ENCODE measurements around a stretch of chr3.

DNA sequence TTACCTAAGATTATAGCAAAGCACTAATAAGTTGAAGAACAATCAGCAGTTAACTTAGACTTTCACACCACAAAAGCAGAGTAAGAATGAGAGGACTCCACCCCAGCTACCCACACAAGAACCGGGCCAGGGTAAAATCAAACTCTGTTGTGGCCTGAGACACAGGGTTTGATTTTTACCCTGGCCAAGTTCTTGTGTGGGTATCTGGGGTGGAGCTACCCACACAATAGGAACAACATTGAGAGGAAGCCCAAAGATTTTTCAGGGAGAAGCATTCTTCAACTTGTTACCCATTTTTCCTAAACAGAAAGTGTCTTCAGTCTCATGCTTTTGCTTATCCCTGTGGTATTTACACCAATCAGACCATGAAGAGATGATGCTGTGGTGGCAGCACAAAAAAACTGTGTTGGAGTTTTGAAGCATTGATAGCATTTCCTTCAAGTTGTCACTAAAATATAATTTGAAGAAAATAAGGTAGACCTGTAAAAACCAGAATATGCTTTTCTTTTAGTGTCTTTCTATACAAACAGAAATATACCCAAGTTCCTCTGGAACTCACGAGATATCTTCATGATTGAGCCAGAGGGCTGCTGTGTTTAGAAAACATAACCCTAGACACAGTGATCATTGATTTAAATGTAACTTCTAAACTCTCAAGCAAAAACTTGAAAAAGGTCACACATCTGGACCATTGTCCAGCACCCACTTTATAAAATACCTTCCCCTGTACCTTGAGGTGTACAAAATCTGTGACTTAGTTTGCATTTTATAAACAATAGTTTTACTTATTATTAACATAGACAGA is 25.5 kb downstream of the CPOX start:
- PRO-cap = no peak
- RAMPAGE, long total RNA, 4 experiments = no peak in any of the 4 experiments

DNA sequence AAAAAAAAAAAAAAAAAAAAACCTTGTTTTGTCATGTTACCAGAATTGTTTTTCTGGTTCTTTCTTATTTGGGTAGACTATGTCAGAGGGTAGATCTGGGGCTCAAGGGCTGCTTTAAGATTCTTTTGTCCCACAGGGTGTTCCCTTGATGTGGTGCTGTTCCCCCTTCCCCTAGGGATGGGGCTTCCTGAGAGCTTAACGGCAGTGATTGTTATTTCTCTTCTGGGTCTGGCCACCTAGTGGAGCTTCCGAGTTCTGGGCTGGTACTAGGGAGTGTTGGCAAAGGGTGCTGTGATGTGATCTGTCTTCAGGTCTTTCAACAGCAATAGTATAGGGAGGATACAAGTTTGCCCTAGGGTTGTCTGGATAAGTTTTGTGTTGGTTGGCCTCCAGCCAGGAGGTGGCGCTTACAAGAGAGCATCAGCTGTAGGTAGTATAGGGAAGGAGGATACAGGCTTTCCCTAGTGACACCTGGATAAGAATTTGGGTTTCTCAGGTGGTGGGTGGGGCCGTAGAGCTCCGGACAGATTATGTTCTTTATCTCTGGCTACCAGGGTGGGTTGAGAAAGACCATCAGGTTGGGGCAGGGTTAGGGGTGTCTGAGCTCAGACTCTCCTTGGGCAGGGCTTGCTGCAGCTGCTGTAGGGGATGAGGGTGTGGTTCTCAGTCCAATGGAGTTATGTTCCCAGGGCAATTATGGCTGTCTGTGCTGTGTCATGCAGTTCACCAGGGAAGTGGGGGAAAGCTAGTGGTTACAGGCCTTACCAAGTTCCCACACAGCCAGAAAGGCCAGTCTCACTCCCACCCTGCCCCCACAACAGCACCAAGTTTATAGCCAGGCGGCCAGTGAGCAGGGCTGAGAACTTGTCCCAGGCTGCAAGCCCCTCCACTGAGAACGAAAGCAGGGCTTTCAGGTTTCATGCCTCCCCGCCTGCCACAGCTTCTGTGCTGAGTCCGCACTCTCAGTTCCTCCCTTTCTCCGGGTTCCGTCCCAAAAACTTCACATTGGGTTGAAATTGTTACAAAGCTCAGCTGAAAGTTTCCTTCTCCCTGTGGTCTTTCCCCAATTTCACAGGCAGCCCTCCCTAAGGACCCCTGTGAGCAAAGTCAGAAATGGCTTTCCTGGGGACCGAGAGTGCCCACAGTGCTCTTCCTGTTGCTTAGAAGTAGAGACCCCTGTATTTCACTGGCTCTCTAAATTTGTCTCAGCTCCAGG is 19.4 kb upstream of the CPOX start:
- PRO-cap = no peak
- RAMPAGE, long total RNA, 4 experiments = no peak in any of the 4 experiments

DNA sequence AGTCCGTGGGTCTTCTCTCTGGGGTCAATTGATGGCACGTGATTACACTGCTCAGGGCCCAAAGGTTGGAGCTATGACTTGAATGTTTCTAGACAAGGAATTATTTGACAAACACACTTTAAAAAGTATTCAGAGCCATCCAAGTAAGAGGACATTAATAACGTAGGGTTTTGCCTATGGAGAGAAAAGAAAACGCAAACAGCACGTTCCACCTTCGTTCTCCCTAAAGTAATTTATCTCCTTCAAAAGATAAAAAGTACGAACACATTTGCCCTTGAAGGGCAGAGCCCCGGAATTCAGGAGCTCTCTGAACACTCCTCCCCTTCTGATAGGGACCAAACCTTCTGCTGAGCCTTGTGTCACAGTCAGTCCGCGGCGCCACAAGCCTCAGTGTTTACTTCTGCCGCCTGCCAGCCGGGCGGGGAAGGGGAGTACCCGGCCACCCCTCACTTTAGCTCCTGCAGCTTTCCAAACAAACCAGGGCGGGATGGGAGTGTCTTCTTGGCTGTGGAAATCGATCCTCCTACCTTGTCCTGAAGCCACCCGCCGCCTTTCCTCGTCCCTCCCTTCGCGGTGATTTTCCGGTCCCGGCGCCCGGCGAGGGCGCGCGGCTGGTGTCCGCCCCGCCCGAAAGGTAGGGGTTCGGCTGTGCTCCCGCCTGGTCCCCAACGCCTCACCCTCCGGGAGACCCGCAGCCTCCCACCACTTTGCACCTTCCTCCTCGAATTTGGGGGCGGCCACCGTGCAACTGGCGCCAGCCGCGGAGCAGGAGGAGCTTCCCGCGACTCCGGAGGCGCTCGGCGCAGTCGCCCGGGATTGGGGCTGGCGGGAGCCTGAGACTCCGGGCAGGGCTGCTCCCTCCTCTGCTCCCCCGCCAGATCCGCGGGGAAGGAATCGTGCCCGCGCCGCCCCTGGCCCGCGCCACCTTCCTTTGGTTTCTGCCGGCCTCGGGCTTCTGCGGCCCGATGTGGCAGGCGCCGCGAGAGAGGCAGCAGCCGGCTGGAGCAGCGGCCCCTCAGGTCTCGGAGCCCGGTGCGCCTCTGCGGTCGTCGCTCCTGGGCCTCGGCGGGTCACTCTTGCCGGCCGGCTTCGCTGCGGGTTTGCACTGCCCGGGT is 30.9 kb upstream of the ST3GAL6 start:
- PRO-cap = unidirectional peak, plus-strand start at position 390 of the sequence
- RAMPAGE, long total RNA, 4 experiments = start-site peak on the plus strand in 1 of 4 experiments, centred at position 894 of the sequence, 6 reads per replicate; start-site peak on the minus strand in 1 of 4 experiments, centred at position 779 of the sequence, 12 reads per replicate

- PRO-cap = no peak
- RAMPAGE, long total RNA, 4 experiments = no peak in any of the 4 experiments
Observed at GRCh38 chr3:98806601-98807532, 43.7 kb downstream of the ST3GAL6 start.

DNA sequence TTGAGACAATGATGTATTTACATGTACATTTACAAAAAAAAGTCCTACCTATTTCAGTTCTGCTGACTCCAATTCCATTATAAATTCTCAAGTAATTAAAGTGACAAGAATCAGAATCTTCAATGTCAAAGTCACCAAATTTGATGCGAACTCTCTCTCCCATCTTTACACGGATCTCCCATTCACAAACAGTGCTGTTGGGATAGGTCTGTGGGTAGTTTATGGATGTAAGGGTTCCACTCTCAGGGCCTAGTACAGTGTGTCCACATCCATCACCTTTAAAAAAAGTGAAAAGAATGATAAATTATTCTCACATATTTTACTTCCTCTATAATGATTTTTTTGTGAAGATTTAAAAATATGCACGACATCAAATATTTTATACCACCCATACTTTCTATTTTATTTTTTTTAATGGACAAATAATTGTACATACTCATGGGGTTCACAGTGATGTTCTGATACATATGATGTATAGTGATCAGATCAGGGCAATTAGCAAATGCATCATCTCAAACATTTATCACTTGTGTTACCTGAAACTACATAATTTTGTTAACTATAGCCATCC is 19.9 kb downstream of the DCBLD2 start:
- PRO-cap = no peak
- RAMPAGE, long total RNA, 4 experiments = no peak in any of the 4 experiments

DNA sequence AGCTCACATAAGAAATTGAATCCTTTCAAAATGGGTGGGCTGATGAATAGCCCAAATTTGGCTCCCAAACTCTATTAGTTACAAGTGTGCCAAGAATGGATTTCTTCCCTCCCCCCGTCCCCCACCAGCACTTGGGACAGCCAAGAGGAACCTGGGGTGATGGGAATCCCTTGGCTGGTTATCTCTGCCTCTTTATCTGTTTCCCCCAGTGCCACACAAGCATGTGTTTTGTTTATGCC is 28.3 kb downstream of the CMSS1 start:
- PRO-cap = no peak
- RAMPAGE, long total RNA, 4 experiments = no peak in any of the 4 experiments

DNA sequence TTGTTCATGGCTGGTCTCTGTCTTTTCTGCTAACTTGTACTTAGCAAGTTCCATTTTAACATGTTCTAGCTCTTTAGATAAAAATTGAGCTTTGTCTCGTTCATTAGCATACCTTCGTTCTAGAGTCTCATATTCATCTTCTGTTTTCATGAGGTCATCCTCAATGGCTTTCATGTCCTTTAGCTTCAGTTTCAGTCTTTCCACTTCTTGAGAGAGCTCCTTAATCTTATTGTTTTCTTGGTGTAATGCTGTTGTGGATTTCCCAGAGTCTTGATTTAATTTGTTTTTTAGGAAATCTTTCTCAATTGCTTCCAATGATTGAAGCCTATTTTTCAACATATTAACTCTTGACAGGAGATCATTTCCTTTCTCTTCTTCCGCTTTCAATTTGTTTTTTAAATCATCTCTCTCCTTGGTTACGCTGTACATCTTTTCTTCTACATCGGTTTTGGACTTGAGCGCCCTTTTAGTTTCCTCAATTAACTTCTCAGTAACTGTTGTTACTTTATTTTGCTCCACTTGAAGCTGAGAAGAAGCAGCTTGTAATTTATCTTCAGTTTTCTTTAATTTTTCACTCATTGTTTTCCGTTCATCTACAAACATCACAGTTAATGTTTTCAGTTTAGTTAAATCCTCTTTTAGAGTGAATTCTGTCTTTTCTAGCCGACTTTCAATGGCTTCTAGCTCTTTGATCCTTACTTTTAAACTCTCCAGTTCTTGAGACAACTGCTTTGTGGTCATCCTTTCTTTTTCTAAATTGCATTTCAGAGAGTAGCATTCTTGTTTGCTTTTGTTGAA is 32.1 kb downstream of the CMSS1 start:
- PRO-cap = no peak
- RAMPAGE, long total RNA, 4 experiments = no peak in any of the 4 experiments

- PRO-cap = no peak
- RAMPAGE, long total RNA, 4 experiments = no peak in any of the 4 experiments
Observed at GRCh38 chr3:99862869-99863736, 45.4 kb downstream of the CMSS1 start.

- PRO-cap = no peak
- RAMPAGE, long total RNA, 4 experiments = no peak in any of the 4 experiments
Observed at GRCh38 chr3:99921012-99921305, 103.3 kb downstream of the CMSS1 start.

DNA sequence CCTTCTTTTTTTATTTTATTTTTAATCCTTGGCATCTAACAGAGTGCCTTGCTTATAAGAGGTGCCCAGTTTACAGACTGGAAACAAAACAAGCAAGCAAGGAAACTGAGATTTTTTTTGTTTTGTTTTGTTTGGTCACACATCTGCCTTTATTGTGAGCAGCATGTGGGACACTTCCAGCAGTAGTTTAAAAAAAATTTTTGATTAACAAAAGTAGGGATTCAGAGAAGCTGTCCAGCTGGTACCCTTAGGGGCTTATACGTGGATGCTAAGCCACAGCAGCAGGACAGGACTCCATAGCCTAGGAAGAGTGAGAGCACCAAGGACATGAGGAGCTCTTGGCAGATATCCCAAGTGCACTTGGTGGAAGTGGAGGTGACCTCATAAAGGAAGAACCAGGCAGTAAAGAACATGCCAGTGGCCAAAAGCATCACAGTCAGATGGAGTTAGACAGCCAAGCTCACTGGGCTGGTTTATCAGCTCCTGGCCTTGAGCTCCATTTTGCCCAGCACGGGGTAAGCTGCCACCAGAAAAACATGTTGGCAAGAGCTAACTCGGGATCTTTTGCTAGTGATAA is 107.8 kb downstream of the CMSS1 start:
- PRO-cap = unidirectional peak, plus-strand start at position 433 of the sequence
- RAMPAGE, long total RNA, 4 experiments = no peak in any of the 4 experiments

DNA sequence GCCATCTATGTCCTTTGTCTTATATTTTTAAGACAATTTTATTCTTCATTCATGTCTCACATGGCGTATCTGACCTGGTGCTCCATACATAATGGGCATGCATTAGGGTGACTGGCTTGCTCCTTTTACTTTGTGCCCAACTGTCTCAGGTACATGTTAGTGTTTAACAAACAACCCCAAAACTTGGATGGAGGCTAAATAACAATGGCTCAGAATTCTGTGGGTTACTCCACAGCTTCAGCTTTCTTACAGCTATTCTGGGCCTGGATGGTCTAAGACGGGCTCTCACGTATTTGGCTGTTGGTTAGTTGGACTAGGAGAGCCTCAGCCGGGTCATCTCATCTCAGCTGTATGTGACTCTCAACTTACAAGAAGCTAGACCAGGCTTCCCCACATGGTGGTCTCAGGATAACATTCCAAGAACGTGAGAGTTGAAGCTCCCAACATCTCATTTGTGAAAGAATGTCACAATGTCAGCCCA is 116.1 kb downstream of the CMSS1 start:
- PRO-cap = no peak
- RAMPAGE, long total RNA, 4 experiments = no peak in any of the 4 experiments

DNA sequence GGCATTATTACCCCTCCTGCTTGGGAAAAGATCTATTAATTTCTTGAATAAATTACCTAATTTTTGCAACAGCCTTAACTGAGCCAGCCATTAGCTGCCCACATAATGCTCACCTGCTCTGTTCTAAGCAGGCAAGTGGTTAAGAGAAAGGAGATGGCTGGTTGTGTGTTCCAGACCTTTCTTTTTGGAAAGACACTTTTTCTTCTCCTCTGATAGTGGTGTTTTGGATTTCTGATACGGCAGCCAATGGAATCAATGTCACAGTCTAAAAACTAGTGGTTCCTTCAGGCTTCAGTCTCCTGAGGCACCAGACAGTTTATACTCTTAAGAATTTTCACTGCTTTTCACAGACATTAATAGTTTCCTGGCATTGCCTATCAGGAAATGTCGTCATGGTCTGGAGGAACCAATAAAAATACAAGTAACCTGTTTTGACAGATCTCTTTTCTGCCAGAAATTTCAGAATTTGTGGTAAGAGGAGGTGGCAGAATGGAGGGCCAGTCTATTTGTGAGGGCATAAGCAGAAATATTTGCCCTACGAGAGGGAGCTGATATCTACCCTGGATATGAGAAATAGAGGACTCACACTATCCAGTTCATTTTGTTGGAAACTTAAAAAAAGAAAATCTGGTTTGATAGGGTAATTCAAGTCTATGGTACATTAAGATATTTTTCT is 44.9 kb downstream of the FILIP1L start:
- PRO-cap = bidirectional peak, plus-strand start at position 474 of the sequence, minus-strand start at position 299 of the sequence
- RAMPAGE, long total RNA, 4 experiments = no peak in any of the 4 experiments

DNA sequence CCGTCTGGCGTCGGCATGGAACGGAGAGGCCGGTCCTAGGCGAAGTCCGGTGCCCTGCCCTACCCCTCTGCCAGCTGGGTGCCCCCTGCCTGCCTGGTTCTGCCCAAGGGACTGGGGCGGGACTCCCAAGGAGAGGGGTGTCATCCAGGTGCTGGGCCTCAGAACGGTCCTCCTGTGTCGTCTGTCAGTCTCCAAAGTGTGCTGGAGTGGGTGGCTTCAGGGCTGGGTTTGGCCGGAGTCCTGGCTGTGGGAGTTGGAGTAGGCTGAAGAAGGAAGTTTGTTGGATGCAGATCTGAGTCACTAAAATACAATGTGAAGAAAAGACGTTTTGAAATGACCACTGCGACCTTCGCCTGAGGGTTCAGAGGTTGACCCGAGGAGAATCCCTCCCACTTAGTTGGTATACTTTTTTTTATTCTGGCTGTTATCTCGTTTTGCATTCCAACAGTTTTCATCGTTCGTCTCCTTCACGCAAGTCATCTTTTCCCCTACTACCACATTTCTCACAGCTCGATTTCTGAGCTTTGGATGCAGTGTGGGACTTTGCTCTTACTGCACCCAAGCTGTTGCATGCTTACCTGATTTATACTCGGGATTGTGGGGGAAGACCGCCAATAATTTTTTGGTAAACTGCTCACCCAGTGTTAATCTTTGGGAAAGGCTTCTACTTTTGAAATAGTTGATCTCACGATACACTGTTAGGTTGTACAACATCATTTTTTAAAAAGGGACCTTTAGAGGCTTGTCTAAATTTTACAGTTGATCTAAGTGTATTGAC is 543 bp downstream of the TBC1D23 start:
- PRO-cap = no peak
- RAMPAGE, long total RNA, 4 experiments = no peak in any of the 4 experiments

GRCh38 chr3:100401662-100402300 is 442 bp downstream of the LNP1 start:
- PRO-cap = no peak
- RAMPAGE, long total RNA, 4 experiments = no peak in any of the 4 experiments

GRCh38 chr3:100500245-100500711 is 7.9 kb downstream of the TMEM45A start:
- PRO-cap = no peak
- RAMPAGE, long total RNA, 4 experiments = no peak in any of the 4 experiments

GRCh38 chr3:100504150-100504532 is 11.7 kb downstream of the TMEM45A start:
- PRO-cap = no peak
- RAMPAGE, long total RNA, 4 experiments = no peak in any of the 4 experiments

- PRO-cap = no peak
- RAMPAGE, long total RNA, 4 experiments = no peak in any of the 4 experiments
Observed at GRCh38 chr3:100522107-100522699, 29.8 kb downstream of the TMEM45A start.

- PRO-cap = no peak
- RAMPAGE, long total RNA, 4 experiments = start-site peak on the minus strand in 1 of 4 experiments, at chr3:101319663-101319740 at its widest, 11 reads per replicate
Observed at GRCh38 chr3:101319235-101320169, 873 bp downstream of the IMPG2 start.

GRCh38 chr3:101430773-101431282 is 82.2 kb downstream of the SENP7 start:
- PRO-cap = no peak
- RAMPAGE, long total RNA, 4 experiments = no peak in any of the 4 experiments

GRCh38 chr3:101687078-101687736 is 689 bp upstream of the RPL24 start:
- PRO-cap = no peak
- RAMPAGE, long total RNA, 4 experiments = no peak in any of the 4 experiments

All from sigmoid colon (tissue), 4 donors.